Gallbladder (tissue), 1 donor: ENCODE measurements around a stretch of chr7.

- PRO-cap: bidirectional peak, plus-strand start at chr7:20329878, minus-strand start at chr7:20329449
Measured at GRCh38 chr7:20329240-20329609, 1.5 kb upstream of the ITGB8 start.

DNA sequence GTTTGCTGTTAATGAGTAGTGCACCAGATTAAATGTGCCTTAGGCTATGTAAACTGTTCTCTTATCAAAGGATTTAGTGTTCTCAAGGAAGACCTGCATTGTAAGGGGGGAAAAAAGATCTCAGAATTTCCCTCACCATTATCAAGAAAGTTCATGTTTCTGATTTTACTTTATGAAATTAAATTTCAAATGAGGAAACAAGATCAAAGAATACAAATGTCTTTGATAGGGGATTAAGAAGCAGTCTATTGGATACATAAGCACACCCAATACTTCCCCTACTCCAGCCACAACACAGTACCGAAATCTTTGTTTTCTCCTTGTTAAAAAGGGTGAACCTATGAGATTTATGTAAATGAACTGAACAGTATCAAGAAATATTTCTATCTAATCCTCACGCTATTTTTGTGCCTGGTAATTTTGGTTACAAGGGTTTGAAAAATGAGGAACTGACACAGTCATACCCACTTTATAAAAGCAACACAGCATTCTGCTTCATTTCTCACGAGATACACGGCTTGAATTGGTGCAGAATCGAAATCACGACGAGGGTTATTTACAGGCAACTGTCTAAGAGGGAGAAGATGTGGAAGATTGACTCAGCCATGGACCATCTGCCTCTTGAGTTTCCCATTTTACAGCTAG lies 107.8 kb downstream of the ITGB8 start:
- PRO-cap: no peak

DNA sequence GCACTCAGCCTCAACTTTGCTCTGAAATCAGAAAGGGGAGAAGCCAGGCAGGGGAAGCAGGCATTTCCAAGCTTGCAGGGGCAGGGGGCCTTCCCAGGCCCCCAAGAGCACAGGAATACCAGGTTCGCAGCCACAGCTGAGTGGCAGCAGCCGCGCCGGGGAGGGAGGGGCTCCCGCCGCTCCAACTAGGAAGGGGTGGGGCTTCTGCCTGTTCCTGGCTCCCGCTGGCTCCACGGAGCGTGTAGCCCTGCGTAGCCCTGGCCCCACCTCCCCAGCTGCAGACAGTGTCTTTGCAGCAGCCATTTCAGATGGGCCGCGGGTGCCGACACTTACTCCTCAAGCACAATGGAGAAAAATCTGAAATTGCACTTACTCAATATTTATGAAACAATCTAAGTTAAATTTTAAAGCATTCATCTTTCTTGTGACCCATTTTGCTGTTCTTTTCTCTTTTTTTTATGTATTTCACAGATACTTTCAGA lies 54.9 kb upstream of the ABCB5 start:
- PRO-cap: no peak

DNA sequence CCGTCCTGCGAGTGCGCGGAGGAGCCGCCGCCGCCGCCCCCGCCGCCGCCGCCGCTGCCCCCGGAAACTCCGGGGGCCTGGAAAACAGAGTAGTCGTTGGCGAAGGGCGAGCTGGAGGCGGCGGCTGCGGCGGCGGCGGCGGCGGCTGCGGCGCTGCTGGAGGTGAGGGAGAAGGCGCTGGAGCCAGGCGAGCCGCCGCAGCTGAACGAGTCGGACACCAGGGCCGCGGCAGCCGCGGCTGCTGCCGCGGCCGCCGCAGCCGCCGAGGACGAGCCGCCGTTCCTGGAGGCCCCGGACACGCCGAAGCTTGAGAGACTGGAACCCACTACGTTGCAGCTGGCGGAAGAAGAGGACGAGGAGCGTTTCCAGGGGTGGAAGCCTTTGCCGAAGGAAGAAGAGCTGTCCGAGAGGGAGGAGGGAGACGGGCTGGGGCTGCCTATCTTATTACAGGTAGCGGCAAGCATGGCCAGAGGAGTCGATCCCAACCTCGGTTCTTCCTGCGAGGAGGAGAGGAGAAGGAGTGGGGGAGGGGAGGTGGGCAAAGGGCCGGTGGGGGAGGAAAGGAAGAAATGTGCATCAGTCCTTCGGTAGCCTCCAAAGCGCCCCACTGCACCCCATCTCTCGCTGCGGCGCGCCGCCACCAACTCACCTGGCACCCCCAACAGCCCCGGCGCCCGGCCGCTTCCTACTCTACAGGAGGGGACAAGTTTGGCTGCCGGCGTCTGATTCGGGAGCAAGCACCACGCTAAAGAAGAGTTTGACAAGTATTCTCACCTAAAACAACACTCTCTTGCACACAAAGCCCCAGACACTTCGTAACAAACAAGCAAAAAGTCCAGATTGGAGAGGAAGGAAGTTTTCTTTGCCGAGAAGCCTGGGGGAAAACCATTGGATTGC lies 1.1 kb downstream of the SP8 start:
- PRO-cap: no peak

- PRO-cap: no peak
Measured at GRCh38 chr7:20790857-20791429, 4.3 kb upstream of the SP8 start.

DNA sequence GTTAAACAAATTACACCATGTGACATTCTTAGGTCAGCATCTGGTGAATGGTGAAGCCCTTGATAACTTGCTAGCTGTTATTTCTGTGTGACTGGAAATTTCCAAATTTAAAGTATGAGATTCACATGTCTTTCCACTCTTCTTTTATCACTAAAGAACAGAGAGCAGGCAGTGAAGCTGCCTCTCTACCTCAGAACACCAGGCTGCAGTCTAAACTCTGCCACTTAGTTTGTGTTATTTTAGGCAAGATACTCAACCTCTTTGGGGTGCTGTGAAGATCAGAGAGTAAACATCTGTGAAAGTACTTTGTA lies 15.5 kb upstream of the SP4 start:
- PRO-cap: no peak

DNA sequence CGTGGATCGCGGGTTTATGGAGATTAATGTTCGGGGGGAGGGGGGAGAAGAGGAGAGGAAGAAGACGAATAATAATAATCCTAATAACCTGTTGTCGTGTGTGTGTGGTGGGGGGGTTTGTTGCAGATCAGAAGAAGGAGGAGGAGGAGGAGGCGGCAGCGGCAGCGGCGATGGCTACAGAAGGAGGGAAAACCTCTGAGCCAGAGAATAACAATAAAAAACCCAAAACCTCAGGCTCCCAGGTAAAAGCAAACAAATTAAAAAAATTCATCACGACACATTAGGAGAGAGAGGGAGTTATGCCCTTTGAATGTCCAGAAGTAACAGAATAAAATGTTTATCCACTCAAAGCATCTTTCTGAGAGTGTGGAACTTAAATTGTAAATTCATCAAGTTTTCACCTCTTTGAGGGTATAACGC lies 678 bp downstream of the SP4 start:
- PRO-cap: no peak

DNA sequence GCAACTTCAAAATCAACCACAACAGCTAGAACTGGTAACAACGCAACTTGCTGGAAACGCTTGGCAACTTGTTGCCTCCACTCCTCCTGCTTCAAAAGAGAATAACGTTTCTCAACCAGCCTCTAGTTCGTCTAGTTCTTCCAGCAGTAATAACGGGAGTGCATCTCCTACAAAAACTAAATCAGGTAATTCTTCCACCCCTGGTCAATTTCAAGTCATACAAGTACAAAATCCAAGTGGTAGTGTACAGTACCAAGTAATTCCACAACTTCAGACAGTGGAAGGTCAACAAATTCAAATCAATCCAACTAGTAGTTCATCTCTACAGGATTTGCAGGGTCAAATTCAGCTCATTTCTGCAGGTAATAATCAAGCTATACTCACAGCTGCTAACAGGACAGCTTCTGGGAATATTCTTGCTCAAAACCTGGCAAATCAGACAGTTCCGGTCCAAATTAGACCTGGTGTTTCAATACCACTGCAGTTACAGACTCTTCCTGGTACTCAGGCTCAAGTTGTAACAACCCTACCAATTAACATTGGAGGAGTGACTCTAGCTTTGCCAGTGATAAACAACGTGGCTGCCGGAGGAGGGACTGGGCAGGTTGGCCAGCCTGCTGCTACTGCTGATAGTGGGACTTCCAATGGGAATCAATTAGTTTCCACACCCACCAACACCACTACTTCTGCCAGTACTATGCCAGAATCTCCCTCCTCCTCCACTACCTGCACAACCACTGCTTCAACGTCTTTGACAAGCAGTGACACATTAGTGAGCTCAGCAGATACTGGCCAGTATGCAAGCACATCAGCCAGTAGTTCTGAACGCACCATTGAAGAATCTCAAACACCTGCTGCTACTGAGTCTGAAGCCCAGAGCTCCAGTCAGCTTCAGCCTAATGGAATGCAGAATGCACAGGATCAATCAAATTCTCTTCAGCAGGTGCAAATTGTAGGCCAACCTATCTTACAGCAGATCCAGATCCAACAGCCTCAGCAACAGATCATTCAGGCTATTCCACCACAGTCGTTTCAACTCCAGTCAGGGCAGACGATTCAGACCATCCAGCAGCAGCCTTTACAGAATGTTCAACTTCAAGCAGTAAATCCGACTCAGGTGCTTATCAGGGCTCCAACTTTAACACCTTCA lies 1.9 kb downstream of the SP4 start:
- PRO-cap: no peak

DNA sequence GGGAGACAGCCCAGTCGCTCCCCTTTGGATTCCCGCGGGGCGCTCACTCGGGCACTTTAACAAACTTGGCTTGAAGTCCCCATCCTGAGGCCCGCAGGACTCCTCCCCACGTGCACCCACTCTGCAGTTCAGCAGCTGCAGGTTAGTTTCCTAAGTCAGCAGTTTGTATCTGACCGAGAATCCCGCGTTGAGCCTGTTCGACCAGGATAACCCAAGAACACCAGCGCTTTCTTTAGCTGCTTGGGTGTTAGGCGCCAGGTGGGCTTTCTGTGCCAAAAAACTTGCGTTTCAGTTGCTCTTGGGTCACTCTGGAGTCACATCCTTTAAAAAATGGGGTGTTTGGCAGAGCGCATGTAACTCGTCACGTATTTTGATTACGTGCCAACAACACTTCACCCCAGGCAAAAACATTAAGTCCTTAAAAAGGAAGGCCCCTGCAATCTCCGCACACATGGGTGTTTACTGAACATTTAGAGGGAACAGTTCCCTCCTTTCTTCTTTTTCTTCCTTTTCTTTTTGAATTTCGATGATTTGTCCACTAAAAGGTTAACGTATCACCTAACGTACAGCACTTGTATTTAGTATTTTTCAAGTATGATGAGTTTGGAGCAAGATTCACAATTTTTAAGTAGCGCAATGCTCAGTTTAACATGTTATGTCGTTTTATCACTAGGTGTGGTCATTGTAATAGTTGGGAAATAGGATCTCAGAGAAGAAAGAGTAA lies 969 bp downstream of the DNAH11 start:
- PRO-cap: no peak

DNA sequence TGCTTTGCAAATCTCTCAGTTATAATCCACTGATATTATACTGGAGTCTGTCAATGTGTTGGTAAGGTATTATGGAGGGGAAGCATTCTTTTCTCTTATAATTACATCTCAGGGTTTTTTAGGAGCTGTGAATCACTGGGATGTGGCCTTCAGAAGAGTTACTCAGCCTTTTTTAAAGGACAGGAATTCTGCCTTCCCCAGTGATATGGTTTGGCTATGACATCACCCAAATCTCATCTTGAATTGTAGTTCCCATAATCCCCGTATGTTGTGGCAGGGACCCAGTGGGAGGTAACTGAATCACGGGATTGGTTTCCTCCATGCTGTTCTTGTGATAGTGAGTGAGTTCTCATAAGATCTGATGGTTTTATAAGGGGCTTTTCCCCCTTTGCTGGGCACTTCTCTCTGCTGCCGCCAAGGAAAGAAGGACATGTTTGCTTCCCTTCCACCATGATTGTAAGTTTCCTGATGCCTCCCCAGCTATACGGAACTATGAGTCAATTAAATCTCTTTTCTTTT lies 94.8 kb downstream of the CDCA7L start:
- PRO-cap: no peak

GRCh38 chr7:22104434-22104820 lies 158.7 kb upstream of the CDCA7L start:
- PRO-cap: no peak

DNA sequence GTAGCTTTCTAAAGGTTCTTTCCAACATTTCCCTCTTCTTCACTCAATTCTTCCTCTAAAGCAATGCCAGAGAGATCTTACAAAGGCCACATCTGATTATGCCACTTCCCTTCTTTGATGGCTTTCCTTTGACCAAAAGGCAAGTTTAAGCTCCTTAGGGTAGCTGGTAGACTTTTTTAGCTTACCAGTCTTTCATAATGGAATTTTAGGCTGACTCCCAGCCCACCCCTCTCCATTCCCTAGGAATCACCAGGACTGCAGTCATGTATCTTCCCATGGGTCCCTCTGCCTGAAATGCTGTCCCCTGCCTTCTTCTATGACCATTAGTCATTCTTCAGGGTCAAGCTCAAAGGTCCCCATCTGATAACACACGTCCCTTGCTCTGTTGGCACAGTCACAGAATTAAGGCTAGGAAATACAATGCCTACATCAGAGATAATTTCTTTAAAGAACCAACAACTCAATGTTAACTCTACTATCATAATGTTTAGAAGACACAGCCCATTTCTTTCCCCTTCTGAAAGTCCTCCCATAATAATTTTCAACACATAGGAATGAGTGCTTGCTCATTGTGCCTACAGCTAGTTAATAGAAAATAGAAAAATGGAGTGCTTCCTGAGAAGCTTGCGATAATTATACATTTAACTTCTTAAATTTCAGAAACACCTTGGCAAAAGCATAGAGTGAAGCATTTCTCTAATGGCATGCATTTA lies 140.6 kb downstream of the RAPGEF5 start:
- PRO-cap: no peak

- PRO-cap: no peak
Measured at GRCh38 chr7:22332375-22332830, 24.6 kb downstream of the RAPGEF5 start.

GRCh38 chr7:22445046-22445972 lies 54.7 kb downstream of the STEAP1B start:
- PRO-cap: bidirectional peak, plus-strand start at chr7:22445528, minus-strand start at chr7:22445458

DNA sequence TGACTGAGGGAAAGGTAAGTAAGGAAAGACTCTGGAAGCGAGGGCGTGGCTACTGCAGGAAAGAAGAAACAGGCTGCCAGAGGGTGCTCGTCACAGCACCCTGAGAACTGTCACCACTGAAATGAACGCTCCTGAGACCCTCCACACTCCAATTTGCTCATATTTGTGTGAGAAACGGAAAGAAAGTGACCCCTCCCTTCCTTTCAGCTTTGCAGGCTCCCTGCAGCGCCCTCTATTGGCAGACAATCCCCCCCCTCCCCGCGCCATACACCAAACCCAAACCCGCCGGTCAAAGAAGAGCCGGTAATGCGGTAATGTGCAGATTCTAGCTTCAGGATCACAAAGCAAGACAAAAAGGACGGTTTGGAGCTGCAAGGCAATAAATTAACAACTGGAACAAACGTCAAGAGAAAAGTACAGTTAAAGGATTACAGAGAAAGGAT lies 47.8 kb downstream of the STEAP1B start:
- PRO-cap: no peak

- PRO-cap: no peak
Measured at GRCh38 chr7:22583123-22583615, 83.2 kb upstream of the STEAP1B start.

- PRO-cap: bidirectional peak, plus-strand start at chr7:22854923, minus-strand start at chr7:22854695; bidirectional peak, plus-strand start at chr7:22854967, minus-strand start at chr7:22854966; unidirectional peak, minus-strand start at chr7:22855032
Measured at GRCh38 chr7:22854617-22855270, 32.1 kb upstream of the TOMM7 start.

GRCh38 chr7:22994672-22995747 lies 18.9 kb downstream of the HYCC1 start:
- PRO-cap: no peak

DNA sequence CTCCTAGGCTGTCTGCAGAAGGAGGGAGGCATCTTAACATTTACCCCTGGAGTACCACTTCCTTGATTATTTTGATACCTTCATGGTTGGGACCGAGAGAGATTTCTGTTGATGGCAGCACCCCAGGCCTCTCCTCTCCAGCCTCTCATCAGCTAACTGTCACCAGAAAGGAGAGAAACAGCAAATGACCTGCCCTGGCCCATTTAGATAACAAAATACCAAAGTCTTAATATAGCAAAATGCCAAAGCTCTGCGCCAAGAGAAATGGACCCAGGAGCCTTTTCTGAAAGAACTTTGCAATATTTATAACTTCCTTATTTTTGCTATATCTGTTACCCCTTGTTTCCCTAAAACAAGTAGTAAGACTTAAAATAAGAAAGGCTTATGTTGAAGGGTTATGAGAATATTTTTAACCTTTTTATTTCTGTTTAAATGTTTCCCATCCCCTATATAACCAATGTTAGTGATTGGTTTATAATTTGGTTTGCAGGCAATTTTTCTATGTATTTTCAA lies 29.9 kb upstream of the KLHL7 start:
- PRO-cap: no peak

DNA sequence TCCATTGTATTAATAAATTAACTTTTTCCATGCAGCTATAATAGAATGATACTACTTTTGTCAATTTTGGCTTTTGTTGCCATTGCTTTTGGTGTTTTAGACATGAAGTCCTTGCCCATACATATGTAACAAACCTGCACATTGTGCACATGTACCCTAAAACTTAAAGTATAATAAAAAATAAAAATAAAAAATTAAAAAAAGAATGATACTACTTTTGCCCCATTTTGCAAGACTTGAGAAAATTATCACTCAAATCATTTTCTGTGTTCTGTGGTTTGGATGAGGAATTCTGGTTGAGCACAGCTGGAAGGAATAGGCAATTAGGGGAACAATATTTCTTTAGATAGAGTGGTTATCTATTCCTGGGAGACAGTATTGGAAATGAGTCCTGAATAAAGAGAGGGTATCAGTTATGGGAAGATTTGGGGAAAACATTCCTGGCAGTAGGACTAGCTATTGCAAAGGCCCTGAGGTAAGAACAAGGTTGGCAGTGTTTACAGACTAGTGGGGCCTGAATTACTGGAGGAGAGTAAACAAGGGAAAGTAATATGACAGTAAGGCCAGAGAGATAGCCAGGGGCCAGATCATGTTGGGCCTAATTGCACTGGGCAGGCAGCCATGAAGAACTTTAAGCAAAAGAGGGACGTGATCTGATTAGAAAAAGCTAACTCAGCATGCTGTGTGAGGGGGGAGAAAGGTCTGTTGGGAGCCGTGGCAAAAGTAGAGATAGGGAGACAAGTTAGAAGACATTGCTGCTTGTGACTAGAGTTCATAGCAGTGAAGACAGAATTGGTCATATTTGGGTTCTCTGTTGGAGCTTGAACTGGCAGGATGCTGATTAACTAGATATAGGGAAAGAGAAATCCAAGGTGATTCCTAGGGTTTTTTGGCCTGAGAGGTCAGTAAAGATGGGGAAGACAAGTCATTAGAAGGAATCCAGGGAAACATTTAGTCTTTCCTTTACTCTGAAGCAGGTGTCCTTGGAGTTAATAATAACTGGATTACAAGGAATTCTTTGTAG lies 9.1 kb downstream of the NUP42 start:
- PRO-cap: no peak